ENCODE measurements around the gene PEBP1.

- RRBS, 2 experiments: no CpG with 5 or more reads among the region's 11 CpGs
These were observed 34.9 kb downstream of the MAP1LC3B2 start for GRCh38 chr12:116594076-116594508.

DNA sequence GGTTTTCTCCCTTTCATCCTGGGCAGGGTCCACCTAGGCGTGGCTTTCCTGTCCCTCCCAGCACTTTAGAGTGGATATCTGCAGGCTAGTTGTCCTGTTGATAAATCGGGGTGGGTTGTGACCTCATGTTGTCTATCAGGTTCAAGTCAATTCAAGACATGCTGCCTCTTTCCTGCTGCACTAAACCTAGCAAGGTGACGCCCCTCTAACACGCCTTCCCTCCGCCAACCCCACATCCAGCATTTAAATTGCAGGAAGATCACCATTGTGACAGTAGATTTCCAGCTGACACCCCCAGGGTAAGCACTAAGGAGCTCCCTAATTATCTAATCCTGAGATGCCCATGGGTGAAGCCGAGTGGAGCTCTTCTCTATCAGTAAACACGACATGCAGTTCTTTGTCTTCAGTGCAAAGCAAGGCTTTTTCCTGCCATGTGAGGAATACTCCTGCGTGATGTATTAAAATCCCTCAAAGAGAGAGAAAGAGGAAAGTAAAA is 61.1 kb downstream of the MAP1LC3B2 start:
- RRBS, 2 experiments: no CpG with 5 or more reads among the region's 8 CpGs

- RRBS, 2 experiments: 100% methylated on average over 3 of the region's 23 CpGs; no CpG with 5 or more reads in 1 of the 2 experiments
These were observed 43.9 kb downstream of the SPRING1 start for GRCh38 chr12:116693817-116694540.

GRCh38 chr12:116975100-116975870 is 64.5 kb downstream of the FBXW8 start:
- RRBS, 2 experiments: no CpG with 5 or more reads among the region's 8 CpGs

DNA sequence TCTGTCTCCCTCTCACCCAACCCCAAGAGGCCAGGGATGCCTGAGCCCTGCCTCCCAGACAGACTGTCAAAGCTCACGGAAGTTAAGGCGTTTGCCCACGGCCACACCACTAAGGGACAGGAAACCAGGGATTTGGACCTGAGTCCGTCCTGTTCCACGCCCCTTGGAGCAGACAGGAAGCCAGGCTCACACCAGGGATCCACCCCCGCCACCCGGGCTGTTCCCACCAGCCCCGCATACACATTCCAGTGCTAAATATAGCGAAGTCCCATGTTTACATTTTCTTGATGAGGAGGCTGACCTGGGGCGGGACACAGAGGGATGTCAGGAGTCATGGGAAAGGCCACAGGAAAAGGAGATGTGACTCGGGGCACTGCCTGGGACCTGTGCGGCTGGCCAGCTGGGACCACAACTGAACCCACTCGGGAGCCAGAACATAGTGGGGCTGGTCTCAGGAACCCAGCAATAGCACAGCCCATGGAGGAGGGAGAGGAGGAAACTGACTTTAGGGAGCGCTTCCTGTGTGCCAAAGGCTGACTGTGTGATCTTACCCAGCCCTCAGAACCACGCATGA is 51.0 kb downstream of the TESC start:
- RRBS, 2 experiments: no CpG with 5 or more reads among the region's 15 CpGs

GRCh38 chr12:117051360-117051999 is 47.7 kb downstream of the TESC start:
- RRBS, 2 experiments: no CpG with 5 or more reads among the region's 13 CpGs

GRCh38 chr12:117178361-117178921 is 11.8 kb downstream of the FBXO21 start:
- RRBS, 2 experiments: no CpG with 5 or more reads among the region's 12 CpGs

- RRBS, 2 experiments: no CpG with 5 or more reads among the region's 6 CpGs
These were observed 283.3 kb downstream of the KSR2 start for GRCh38 chr12:117685348-117686090.

DNA sequence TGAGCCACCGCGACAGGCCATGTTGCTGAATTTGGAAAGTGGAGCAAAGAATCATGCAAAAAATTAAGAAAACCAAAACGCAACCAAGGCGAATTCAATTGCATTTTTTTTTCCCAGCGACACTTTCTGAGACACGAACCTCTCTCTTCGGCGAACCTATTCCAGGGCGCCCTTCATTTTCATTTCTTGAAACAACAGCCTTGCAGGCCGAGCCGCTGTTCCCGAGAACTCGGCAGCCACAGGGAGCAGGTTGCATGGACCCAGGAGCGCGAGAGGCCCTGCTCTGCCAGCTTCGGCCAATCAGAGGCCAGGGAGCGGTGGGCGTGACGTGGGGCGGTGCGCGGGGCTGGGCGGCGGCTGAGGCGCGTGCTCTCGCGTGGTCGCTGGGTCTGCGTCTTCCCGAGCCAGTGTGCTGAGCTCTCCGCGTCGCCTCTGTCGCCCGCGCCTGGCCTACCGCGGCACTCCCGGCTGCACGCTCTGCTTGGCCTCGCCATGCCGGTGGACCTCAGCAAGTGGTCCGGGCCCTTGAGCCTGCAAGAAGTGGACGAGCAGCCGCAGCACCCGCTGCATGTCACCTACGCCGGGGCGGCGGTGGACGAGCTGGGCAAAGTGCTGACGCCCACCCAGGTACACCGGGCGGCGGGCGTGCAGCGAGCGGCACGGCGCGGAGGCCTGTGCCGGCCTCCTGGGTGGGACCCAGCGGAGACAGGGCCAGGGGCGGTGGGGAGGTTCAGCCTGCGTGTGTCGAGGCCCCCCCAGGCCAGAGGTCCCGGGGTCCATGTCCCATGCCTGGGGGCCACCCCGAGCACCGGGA is at the start of gene PEBP1:
PEBP1 (plus strand) TSS at position 407 of the 814 bp plus-strand sequence.
- RRBS, 2 experiments: 1 to 2% methylated on average over 25 to 26 of the region's 70 CpGs

- RRBS, 2 experiments: no CpG with 5 or more reads among the region's 21 CpGs
These were observed 9.0 kb downstream of the PEBP1 start for GRCh38 chr12:118144426-118145804.

- RRBS, 2 experiments: no CpG with 5 or more reads among the region's 1 CpG
These were observed 7.5 kb downstream of the SUDS3 start for GRCh38 chr12:118383810-118384258.

- RRBS, 2 experiments: no CpG with 5 or more reads among the region's 8 CpGs
These were observed 13.7 kb downstream of the SUDS3 start for GRCh38 chr12:118389757-118390736.

GRCh38 chr12:118537343-118538152 is 161.2 kb downstream of the SUDS3 start:
- RRBS, 2 experiments: no CpG with 5 or more reads among the region's 10 CpGs

DNA sequence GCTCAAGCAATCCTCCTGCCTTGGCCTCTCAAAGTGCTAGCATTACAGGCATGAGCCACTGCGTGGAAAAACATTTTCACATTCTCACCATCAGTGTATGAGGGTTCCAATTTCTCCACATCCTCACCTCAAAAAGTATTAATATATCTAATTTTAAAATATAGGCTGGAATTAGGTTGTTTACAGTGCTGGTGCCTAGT is 255.4 kb downstream of the SUDS3 start:
- RRBS, 2 experiments: no CpG with 5 or more reads among the region's 1 CpG

DNA sequence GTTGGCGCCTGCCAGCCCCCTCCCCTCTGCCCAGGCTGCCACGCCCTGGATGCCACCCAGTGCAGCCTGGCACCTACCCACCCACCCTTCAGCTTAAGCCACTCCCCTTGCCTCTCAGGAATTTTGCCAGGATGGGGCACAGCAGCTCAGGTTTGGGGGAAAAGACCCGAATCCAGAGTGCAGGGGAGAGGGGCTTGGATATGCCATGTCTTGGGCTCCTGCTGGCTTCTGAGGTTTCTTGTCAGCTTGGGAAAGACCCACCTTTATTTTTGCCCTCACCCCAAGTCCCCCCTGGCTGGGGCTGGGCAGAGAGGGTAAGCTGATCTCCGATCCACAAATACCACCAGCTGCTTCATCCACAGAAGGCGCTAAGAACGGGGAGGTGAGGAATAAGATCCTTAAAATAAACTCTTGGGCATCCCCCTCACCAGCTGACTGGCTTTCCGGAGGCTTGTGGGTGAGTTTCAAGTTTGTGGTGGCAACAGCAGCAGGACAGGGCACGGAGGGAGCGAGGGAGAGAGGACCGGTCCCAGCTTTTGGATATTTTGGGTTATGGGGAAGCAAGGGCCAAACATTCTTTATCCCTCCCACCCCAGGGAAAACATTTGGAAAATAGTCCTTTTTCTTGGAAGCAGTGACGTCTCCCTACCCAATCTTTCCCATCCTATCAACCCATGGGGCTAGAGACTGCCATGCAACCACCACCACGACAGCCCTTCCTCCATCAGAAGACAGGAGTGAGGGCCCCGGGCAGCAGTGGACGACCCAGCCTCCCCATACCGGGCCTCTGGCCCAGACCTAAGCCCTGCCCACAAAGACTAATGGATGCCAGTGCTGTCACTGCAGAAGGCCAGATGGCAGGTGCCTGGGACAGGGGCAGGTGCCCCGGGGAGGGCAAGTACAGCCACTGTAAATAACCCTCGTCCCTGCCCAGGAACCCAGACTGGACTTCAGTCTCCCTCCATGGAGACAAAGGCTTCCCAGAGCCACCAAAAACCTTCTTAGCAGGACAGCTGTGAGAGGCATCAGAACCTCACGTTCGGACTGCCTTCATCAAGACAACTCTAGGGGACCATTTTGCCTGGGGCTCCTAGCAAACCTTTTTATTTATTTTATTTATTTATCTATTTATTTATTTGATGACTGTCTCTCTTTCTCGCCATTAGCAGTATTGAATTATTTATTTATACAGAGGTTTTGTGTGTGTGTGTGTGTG is 20.6 kb upstream of the HSPB8 start:
- RRBS, 2 experiments: 4 to 5% methylated on average over 3 of the region's 20 CpGs

DNA sequence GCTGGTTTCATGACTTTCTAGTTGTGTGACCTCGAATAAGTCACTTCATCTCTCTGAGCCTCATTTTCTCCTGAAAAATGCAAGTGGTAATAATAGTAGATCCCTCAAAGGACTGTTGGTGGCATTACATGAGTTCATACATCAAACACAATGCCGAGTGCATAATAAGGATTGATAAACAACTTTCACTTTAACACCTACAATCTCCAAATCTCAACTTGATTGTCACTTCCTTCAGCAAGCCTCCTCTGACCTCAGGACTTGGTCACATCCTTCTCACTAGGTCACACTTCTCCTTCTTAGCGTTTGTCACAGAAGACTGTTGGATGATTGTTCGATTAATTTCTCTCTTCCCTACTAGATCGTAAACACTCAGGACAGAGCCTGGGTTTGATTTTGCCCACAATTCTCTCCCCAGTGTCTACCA is 7.9 kb upstream of the PRKAB1 start:
- RRBS, 2 experiments: no CpG with 5 or more reads among the region's 5 CpGs

GRCh38 chr12:119672016-119672671 is 4.2 kb downstream of the PRKAB1 start:
- RRBS, 2 experiments: no CpG with 5 or more reads among the region's 9 CpGs

DNA sequence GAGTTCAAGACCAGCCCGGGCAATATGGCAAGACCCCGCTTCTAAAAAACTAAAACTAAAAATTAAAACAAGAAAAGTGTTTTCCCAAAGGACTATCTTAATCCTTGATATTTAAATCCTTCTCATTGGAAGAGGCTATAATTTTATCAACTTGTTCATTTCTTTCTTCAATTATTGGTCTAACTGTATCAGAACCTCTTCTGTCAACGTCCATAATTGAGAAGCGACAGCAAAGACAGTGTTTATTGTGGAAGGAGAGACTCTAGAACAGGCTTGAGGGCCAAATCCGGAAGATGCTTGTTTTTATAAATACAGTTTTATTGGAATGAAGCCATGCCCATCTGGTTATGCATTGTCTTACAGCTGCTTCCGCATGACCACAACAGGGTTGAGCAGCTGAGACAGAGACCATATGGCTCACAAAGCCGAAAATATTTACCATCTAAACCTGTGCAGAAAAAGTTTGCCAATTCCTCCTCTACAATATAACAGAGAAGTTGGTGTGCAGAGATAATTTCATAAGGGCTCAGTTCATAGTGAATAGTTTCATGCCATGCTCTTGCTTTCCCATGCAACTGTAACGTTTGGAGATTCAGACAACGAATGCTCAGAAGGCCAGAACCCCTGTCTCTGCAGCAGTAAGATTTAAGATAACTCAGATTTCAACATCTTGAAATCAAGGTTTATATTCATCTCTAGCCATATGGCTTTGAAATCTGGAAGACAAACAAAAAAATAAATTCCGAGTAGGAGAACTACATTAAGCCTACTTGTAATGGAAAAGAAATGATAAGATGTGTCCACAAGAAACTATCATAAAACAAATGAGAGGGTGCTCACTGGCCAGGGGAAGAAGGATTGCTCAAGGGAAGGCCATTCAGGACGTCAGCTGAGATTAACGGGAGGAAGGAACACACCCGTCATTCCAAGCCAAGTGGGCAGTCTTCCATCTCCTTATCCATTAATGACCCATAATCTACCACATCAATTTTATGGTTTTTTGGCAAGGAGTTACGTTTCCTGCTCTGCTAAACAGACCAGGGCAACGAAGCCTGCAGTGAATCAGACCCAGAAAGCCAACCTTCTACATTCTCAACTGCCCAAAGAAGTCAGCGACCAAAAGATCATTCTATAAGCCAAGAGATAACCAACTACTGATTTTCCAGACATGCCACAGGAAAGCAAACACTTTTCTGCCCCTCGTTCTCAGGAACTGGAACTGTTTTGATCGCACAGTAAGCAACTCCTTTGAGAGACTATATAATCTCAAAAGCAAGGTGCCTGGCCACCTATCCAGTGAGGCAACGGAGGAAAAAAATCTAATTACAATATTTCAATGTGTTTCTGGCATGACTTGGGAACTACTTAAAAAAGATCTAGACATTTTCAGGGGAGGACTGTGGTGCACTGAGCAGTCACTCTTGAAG is 24.8 kb downstream of the PRKAB1 start:
- RRBS, 2 experiments: no CpG with 5 or more reads among the region's 19 CpGs

DNA sequence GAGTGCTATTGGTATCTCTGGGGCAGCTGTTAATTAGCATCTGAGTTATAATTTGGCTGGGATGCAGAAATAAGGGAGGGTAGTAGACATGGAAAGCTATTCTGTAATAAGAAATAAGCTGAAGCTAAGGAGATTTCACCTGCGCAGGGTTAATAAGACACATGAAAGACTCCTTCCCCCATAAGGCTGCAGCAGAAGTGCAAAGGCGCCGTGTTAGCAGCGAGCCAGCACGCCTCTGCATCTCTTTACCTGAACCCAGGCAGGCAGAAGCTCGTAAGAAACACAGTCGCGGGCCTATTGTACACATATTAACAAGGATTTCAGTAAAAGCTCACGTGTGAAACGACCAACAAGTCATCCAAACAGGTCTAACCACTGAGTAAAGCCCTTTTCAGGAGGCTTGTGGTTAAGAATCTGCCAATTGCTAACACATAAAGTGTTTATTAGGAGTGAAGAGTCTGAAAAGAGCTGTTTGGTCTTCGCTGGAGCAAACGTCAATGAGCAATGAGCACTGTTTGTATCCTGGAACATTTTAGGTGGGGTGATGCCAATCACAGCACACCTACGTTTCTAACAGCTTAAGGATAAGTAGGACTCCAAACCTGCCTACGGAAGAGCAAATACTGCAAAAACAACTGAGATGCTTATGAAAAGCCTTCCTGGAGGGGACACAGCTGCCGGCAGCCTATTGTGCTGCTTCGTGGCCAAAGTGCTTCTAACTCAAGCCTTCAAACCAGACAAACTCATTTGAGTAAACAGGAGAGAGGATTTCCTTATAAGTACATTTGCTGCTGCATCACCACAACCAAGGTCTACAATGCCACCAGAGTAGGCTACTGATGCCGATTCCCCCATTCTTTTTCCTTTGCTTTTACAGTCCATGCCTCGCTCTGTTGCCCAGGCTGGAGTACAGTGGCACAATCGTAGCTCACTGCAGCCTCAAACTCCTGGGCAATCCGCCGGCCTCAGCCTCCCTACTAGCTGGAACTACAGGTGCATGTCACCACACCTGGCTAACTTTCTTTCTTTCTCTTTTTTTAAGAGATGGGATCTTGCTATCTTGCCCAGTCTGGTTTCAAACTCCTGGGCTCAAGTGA is 43.2 kb downstream of the PRKAB1 start:
- RRBS, 2 experiments: no CpG with 5 or more reads among the region's 21 CpGs

DNA sequence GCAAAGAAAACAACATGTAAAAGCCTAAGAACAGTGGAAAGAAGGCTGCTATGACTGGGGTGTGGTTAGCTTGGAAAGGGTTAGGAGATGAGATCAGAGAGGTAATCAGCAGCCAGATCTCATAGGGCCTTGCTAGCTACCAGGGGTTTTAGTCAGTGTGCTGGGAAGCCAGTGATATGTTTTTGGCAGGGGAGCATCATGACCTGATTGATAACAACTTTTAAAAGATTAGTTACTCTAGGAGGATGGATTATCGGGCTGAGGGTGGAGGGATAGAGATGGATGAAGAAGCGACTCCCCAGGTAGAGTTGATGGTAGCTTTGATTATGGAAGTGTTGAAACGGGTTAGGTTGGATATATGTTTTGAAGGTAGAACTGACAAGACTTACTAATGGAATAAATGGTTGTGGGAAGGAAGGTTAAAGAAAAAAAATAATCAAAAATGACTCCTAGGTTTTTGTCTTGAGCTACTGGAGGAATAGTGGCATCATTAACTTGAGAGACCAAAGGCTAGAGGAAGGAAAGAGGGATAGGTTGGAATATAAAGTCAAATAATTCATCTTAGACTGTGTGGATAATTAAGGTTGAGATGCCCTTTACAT is 17.7 kb downstream of the BICDL1 start:
- RRBS, 2 experiments: no CpG with 5 or more reads among the region's 3 CpGs